Body of pancreas (tissue), 2 donors: ENCODE data around the gene KIF16B.

GRCh38 chr20:16572266-16572663, 983 bp downstream of the KIF16B start:
- PRO-cap, result no peak
- RAMPAGE, long total RNA, 2 experiments, result no peak in any of the 2 experiments

GRCh38 chr20:16572839-16573936, at the start of gene KIF16B:
TSS of gene KIF16B (minus strand) at chr20:16573448.
- PRO-cap, result bidirectional peak, plus-strand start at chr20:16573540, minus-strand start at chr20:16573322
- RAMPAGE, long total RNA, 2 experiments, result start-site peak on the plus strand in 2 of 2 experiments, at chr20:16573506-16573567 at its widest, 21 to 26 reads per replicate; start-site peak on the minus strand in 2 of 2 experiments, at chr20:16573315-16573357 at its widest, 127 to 279 reads per replicate

DNA sequence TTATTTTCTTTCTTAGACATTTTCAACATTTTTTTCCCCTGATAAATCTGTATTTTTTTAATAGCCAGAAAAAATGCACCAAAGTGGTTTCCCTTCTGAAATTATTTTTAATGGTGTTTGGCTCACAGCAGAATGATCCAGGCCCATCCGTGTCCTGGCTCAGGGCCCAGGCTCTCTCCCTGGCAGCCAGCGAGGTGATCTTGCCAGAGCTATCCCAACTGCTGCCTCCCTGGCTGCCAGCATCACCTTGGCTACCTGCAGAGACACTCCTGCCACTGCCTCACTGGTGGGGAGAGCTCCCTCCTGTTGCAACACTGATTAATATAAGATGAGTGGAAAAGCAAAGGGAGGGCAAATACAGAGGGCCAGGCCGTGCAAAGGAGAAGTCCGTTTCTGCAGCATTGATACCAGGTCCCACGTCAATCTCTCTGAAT, 13.0 kb upstream of the DSTN start:
- PRO-cap, result unidirectional peak, plus-strand start at position 354 of the sequence
- RAMPAGE, long total RNA, 2 experiments, result no peak in any of the 2 experiments

DNA sequence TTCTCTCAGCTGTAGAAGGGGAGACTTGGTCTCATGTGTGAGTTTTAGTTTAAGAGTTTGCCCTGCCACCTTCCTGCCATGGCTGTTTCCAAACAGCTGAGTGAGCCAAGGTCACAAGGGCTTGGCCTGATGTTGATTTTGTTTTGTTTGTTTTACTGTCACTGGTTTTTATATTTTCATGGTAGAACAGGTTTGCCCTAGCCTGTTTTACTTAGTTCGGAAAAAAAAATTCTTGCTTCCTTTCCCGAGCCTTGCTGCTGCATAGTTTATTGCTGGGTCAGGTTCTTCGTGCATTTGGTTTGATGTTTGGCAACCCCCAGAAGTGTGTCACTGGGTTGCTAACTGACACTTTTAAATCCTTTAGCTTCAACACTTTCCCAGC, 35.4 kb downstream of the DSTN start:
- PRO-cap, result no peak
- RAMPAGE, long total RNA, 2 experiments, result no peak in any of the 2 experiments

DNA sequence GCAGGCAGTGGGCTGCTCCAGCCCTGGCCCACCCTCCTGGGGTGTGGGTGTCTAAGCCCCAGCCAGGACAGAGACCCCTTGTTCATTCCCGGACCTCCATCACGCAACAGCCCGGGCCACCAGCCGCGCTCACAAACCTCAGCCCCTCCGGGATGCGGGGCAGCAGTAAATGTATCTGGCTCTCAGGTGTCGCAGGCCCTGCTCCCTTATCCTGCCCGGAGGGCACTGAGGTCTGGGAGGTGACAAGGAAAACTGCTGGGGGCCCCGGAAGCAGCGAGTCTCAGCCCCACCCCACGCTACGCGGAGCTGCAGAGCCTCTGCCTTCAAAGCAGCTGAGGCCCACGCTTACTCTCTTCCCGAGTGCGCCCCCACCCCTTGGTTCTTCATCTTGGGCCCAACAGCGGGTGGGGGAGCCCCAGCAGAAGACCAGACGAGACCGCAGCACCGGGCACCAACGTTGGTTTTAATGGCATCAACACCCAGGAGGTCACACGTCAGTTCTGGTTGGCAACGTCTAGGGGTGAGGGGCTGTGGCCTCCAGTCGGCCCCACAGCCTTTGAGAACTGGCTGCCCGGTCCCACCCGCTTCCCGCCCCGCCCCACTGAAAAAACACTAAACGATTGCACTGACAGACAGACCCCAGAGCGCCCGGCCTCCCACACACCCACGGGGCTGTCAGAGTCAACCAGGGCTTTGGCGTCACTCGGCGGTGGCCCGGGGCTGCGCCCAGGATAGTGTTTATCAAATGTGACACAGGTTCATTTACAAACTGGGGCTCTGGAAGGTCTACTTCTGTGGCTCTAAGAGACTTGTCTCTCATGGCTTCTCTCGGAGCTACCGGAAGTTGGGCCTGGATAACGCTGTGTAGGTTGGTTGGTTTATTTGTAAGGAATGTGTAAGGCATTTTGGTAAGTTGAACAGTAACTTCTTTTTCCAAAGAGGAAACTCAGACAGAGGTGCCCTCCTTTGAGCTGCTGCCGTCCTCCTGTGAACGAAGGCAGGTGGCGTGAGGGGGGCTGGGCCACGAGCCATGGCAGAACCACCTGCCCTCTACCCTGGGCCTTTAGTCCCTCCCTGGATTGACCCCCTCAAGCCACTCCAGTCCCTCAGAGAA, 43.7 kb downstream of the DSTN start:
- PRO-cap, result no peak
- RAMPAGE, long total RNA, 2 experiments, result no peak in any of the 2 experiments

DNA sequence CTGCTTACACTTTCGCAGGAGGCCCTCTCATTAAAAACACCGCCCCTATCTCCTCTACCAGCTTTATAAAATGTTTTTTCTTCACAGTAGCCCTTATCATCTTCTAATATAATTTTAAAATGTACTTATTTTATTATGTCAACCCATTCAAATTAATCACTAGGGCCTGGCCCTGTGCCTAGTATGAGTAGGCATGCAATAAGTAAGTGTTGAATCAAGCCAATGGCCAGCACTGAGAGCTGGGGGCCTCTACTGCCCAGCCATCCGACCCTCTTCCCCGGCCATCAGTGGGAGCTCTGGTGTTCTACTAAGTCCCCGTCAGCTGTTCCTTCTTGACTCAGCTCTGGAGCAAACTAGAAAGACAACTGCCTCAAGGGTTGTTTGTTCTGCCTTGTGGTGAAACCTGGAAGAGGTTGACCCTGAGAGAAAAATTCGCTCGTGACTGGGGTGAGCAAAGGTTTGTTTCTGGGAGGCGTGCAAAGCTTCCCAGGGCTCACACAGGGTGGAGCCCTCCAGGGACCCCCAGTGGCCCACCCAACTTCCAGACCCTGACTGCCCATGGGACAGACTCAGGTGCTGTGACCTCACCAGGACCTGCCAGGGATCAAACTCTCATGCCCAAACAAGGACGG, 50.2 kb downstream of the BANF2 start:
- PRO-cap, result unidirectional peak, minus-strand start at position 345 of the sequence
- RAMPAGE, long total RNA, 2 experiments, result no peak in any of the 2 experiments

DNA sequence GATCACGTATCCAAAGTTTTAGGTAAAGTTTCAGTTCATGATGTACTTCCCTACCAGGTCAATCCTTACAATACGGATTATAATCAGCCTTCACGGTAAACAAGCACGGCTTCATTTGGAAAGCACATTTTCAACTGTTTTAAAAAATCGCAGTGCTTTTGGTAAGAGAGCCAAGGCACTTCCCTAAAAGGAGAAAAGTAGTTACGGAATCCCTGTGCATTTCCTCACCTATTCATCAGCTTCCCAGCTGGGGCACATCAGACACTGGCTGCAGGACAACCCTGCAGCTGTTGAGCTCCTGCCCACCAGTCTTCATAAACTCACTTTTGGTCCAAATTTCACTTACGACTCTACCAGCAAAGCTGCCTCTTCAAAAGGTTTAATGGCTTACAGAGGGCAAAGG, 7.7 kb downstream of the SNX5 start:
- PRO-cap, result no peak
- RAMPAGE, long total RNA, 2 experiments, result no peak in any of the 2 experiments

DNA sequence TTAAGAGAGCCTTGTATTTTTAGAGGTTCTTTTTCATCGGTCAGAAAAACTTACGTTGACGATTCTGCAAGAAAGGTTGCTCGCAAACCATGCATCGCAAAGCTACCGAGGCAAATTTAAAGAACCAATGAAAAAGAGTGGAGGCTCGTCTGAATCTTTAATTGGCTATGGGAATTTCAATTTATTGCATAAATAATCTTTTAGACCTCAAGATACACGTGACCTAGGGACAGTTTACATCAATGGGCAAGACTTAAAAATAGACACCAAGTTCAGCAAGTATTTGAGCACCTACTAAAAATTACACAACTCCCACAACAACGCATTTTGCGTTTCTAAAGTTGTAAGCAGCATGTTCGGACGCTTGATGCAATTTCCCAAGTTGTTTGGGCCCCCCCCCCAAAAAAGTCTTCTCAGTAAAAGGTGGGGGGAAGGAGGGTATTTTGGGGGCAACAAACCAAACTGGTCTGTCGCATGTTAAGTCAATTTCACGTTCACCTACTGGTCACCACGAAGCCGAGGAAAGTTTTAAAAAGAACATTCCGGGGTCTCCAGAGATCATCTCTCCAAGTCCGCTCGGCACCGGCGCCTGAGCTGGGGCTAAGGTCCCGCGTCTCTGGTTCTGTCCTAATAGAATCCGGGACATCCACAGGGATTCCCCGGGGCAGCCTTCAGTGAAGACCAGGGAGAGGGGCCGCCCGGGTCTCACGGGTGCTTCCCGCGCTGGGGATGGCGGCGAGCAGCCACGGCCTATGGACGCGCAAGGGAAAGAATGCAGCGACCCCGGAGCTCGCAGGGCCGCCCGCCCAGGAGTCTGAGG, 844 bp downstream of the SNX5 start:
- PRO-cap, result unidirectional peak, plus-strand start at position 674 of the sequence
- RAMPAGE, long total RNA, 2 experiments, result no peak in any of the 2 experiments

DNA sequence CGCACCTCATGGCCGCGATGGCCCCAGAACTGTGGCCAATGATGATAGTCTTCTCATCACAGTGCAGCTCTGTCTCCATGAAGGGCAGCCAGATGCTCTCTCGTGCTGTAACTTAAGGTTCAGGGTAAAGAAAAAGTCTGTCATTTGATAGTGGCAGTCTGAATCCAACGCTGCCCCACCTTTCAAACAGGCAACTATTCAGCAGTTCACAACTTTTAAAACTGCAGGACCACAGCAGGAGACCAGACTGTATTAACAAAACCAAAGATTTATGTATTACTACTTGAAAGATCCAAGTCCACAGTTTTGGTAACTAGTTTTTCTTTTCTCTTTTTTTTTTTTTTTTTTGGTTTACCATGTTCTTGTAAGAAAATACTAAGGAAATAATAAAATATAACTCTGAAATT, 3.1 kb downstream of the RBBP9 start:
- PRO-cap, result no peak
- RAMPAGE, long total RNA, 2 experiments, result no peak in any of the 2 experiments

- PRO-cap, result no peak
- RAMPAGE, long total RNA, 2 experiments, result no peak in any of the 2 experiments
These were observed 3.3 kb upstream of the SEC23B start for GRCh38 chr20:18504394-18504885.

- PRO-cap, result no peak
- RAMPAGE, long total RNA, 2 experiments, result no peak in any of the 2 experiments
These were observed 2.0 kb upstream of the SLC24A3 start for GRCh38 chr20:19210447-19210802.

DNA sequence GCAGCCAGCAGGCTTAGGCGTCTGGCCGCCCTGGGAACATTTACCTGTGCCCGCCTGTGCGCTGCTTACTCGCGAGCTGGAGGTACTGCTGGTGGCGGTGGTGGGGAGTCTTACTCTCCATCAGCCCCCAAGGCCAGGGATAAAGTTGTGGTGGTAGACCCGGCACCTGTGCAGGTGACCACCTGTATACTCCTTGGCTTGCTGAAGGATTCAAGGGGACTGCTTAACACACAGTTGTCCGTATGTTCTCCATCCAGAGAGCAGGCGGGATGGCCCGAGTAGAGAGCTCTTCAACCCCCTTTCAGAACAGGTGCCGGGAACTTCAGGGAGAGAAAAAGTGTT, 714 bp downstream of the SLC24A3 start:
- PRO-cap, result no peak
- RAMPAGE, long total RNA, 2 experiments, result no peak in any of the 2 experiments

DNA sequence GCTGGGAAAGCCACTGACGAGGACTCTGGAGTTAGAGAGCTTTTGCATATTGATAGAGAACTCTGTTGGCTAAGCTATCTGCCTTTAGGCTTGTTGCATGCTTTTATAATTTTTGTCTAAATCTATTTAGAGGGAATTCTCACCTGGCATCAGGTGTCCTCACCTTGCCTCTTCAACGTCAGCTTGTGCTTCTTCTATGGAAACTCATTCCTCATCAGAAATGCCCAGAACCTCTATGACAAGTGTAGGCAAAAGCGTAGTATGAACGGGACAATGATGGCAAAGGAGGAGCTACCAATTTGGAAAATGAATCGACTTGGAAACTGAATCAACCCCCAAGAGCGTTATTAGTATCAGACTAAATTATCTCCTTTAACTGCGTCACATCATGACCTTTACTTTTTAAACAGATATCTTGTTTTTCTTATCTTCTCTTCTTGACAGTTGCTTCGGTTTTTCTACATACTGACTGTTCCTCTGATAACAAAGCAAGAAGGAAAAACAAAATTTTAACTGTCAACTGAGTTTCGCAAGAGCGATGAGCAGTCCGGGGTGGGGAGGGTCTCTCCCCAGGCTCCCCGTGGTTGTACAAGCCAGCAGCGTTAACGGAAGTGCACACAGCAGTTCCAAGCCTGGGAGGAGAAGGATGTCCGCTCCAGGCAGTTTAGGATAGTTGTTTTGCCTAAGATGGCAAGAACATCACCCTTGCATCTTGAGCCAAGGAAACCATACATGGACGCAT, 20.4 kb downstream of the SLC24A3 start:
- PRO-cap, result no peak
- RAMPAGE, long total RNA, 2 experiments, result no peak in any of the 2 experiments

GRCh38 chr20:19239927-19240452, 27.5 kb downstream of the SLC24A3 start:
- PRO-cap, result no peak
- RAMPAGE, long total RNA, 2 experiments, result no peak in any of the 2 experiments

DNA sequence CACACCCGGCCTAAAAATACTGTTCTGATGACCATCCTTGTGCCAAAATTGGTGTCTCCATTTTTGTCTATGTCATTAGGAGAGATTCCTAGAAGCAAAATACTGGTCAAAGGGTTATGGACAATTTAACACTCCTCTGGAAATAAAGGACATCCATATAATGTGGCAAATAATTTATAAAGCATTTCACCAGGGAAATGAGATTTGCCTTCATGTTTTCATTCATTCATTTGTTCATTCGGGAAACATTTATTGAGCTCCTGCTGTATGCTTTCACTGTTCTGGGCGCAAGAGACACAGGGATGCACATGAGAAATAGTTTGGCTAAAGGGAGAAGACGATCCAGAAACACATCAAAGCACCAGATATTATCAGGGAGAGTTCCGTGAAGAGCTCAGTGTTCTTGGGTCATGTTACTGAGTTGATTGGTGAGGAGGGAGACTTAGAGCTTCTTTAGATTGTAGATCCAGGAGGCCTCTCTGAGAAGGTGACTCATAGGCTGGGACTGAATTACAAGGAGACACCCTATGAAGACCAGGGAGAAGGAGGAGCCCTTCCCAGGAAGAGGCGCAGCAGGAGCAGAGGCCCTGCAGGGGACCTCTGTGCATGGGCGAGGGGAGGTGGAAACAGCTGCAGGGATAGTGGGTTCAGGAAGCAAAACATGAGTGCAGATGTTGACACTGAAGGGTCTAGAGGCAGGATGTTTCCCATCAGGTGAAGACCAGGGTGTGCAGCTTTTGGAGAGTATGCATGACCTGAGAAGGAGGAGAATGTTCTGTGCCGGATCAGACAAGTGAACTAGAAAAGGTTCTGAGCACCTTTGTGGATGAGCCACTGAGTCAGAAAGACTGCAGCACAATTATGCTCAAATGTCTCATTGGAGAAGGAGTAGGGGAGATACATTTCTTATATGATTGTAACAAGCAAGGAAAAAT, 196.5 kb downstream of the SLC24A3 start:
- PRO-cap, result no peak
- RAMPAGE, long total RNA, 2 experiments, result no peak in any of the 2 experiments

DNA sequence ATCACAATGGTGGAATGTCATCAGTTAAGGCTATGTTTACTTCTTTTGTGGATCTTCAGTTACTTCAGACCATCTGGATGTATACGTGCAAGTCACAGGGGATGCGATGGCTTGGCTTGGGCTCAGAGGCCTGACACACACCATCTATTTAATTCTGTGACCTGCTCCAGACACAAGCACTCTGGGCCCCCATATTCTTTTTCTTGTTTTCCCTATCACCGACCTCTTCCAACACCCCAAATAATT, 1.5 kb upstream of the RIN2 start:
- PRO-cap, result no peak
- RAMPAGE, long total RNA, 2 experiments, result no peak in any of the 2 experiments

GRCh38 chr20:19880071-19880926, 122.2 kb downstream of the RIN2 start:
- PRO-cap, result no peak
- RAMPAGE, long total RNA, 2 experiments, result no peak in any of the 2 experiments

DNA sequence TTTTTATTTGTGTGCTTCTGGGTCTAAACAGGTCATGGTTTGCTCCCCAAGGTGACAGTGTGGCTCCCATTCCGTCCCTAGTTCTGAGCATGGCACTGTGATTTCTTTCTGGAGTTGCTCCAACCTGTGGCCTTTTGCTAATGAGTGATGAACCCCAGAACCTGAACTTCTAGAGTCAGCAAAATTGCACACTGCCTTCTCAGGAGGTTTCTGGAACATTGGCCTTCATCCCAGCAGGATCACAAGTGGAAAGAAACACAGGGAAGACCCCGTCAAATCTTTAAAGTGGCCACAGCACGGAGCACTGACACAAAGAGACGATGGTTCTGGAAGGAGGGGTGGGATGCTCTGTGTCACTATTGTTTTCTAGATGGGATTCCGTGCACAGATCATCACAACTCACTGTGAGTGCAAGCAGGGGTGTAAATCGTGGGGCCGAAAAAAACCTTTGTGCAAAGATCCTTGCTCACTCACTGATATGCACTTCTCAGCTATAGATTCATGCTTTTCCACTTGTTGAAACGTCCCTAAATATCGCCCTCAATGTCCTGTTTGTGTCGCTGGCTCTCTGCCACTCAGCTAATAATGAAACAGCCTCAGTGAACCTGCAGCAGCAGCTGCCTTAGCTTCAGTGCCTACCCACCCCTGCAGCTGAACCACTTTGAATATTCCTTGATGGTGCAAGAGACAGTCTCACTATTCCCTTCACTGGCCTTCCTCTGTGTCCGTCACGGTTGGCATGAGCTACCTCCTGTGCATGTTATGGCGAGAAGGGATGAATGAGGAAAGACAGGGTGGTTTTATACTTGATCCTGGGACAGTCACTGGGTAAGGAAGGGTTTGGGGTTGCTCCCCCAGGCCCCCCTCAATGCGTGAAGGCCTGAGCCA, 129.0 kb upstream of the NAA20 start:
- PRO-cap, result no peak
- RAMPAGE, long total RNA, 2 experiments, result no peak in any of the 2 experiments

- PRO-cap, result no peak
- RAMPAGE, long total RNA, 2 experiments, result no peak in any of the 2 experiments
These were observed 95.9 kb upstream of the NAA20 start for GRCh38 chr20:19921017-19921971.

- PRO-cap, result no peak
- RAMPAGE, long total RNA, 2 experiments, result no peak in any of the 2 experiments
These were observed 74.2 kb upstream of the NAA20 start for GRCh38 chr20:19942913-19943463.